Thoracic aorta (tissue), 1 donor: ENCODE measurements around a stretch of chr1.

- RAMPAGE, long total RNA, result no peak
These were observed 25.3 kb upstream of the PEF1 start for GRCh38 chr1:31669551-31670819.

- RAMPAGE, long total RNA, result no peak
These were observed 8.8 kb upstream of the COL16A1 start for GRCh38 chr1:31712490-31713203.

- RAMPAGE, long total RNA, result no peak
These were observed 32.9 kb upstream of the SPOCD1 start for GRCh38 chr1:31848674-31849177.

DNA sequence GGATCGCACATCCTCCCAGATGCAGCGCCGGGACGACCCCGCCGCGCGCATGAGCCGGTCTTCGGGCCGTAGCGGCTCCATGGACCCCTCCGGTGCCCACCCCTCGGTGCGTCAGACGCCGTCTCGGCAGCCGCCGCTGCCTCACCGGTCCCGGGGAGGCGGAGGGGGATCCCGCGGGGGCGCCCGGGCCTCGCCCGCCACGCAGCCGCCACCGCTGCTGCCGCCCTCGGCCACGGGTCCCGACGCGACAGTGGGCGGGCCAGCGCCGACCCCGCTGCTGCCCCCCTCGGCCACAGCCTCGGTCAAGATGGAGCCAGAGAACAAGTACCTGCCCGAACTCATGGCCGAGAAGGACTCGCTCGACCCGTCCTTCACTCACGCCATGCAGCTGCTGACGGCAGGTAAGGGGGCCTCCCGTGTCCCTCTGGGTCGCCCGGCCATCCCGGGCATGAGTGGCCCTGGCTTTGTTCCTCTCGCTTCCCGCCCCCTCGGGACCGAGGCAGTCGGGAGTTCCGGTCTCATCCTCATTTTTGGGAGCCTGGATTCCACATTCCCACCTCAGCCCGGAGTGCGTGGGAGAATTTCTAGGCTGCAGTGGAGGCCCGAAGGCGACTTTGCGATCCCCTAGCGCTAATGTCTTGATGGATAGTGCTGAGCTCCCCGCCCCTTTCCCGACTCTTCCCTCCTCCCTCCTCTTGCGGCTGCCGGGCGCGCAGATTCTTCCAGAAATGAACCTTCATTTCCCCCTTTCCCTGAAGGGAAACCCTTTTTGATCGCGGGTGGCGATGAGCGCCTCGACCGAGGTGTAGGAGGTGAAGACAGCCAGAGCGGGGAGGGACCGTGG, 531 bp downstream of the KHDRBS1 start:
- RAMPAGE, long total RNA, result no peak

DNA sequence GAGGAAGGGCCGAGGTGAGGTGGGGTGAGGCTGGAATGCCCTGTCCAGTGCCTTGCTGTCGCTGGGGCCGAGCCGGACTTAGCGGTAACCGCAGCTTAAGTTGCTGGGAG, 1.0 kb downstream of the KHDRBS1 start:
- RAMPAGE, long total RNA, result no peak

GRCh38 chr1:32103824-32104488, 3.9 kb upstream of the KPNA6 start:
- RAMPAGE, long total RNA, result no peak

DNA sequence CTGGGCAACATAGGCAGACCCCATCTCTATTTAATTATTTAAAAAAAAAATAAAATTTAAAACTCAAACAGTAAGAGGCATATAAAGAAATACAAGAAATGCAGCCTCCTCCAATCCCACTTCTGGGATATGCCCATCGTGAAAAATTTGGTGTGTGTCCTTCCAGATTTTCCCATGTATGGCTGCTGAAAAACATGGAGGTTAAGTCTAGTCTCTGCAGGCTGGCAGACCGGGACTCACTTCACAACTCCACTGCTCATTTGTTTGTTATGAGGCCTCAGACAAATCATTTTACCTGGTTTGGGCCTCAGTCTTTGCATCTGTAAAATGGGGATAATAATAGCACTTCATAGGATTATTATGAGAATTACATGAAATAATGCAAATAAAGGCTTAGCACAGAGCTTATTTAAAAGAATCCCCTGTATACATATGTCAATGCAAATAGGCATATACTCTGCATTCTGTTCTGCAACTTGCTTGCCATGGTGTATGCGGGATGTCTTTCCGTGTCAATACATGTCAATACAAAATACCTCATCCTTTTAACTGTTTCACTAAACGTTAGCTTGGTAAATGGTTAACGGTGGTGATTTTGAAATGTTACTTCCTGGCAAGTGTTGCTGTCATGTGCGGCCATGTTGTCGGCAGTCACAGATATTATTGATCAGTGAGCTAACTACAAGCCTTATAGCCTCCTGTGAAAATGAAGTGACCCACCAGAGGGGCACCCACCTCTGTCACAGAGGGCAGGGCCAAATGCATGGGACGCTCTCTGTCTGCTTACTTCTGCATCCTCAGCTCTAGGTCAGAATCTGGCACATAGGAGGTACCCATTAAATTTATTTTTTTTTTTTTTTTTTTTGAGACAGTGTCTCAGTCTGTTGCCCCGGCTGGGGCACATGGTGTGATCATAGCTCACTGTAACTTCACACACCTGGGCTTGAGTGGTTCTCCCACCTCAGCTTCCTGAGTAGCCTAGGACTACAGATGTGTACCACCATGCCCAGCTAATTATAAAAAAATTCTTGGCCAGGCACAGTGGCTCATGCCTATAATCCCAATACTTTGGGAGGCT, 4.2 kb downstream of the LCK start:
- RAMPAGE, long total RNA, result no peak

DNA sequence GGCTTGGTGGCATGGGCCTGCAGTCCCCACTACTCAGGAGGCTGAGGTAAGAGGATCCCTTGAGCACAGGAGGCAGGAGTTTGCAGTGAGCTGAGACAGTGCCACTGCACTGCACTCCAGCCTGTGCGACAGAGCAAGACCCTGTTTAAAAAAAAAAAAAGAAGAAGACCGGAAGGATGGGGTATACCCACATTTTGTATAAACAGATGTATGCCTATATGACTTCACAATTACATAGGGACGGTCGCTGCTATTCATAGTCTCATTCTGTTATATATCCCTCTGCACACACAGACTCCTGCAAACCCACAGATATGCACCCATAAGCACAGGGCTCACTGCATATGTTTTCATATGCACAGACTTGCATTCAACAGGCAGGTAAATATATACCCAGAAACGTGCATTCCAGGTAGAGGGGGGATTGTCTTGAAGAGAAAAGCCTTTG, 12.7 kb downstream of the LCK start:
- RAMPAGE, long total RNA, result no peak

DNA sequence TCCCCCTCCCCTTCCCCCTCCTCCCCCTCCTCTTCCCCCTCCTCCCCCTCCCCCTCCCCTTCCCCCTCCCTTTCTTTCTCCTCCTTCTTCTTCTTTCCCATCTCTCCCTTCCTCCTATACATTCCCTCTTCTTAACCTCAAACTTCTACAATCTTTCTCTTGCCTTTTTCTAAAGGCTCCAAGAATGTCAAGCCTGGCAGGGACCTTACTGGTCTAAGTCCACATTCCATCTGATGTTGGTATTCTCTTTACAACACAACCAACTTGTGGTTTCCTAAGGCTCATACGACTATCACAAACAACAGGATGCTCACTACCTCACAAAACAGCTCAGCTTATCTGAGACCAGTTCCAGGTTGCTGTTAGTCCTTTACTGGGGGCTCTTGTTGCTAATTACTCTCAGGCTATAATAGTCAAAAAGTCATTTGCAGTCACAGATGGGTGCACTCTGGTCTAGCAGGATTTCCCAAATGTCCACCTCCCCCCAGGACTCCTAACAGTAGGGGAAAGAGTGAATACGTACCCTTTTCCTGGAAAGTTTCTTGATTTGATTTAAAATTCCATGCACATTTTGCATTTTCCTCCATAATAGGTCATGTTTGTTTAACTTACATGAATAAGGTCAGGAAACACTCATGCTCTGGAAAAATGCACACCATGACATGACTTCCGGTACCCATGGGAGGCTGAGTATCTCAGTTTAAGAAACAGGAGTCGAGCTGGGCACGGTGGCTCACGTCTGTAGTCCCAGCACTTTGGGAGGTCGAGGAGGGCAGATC, 15.9 kb downstream of the LCK start:
- RAMPAGE, long total RNA, result no peak

GRCh38 chr1:32275353-32275931, 16.4 kb upstream of the HDAC1 start:
- RAMPAGE, long total RNA, result no peak

GRCh38 chr1:32321759-32322299, 14.2 kb downstream of the MARCKSL1 start:
- RAMPAGE, long total RNA, result no peak

DNA sequence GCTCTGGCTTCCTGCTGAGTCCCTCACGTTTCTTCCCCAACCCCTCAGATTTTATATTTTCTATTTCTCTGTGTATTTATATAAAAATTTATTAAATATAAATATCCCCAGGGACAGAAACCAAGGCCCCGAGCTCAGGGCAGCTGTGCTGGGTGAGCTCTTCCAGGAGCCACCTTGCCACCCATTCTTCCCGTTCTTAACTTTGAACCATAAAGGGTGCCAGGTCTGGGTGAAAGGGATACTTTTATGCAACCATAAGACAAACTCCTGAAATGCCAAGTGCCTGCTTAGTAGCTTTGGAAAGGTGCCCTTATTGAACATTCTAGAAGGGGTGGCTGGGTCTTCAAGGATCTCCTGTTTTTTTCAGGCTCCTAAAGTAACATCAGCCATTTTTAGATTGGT, 3.0 kb downstream of the MARCKSL1 start:
- RAMPAGE, long total RNA, result no peak

DNA sequence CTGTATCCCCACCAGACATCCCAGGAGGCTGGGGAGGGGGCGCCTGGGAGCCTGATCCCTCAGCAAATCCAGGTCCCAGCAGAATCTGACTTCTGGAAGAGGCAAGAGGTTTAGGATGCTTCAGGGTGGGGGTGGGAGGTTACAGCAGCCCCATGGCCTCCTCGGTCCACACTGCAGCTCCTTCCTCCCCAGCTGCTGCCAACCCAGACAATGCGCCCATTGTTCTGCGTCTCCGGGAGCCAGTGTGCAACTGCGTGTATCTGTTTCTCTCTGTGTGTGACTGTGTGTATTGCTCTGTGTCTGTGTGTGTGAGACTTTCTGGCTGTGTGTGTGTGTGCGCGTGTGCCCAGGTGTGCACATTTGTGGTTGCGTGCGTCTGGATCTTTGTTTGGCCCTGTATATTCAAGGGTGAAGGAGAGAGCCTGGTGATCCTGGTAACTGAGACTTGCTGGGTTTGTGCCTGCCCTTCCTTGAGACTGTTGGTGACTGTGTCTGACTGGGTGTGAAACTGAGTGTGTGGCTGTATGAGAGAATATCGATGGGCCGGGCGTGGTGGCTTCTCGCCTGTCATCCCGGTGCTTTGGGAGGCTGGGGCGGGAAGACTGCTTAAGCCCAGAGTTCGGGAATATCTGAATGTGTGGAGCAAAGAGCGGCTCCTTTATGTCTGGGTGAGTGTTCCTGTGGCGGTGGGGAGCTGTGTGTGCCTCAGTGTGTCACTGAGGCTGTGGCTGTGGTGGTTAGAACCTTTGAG, 2.4 kb upstream of the MARCKSL1 start:
- RAMPAGE, long total RNA, result no peak

DNA sequence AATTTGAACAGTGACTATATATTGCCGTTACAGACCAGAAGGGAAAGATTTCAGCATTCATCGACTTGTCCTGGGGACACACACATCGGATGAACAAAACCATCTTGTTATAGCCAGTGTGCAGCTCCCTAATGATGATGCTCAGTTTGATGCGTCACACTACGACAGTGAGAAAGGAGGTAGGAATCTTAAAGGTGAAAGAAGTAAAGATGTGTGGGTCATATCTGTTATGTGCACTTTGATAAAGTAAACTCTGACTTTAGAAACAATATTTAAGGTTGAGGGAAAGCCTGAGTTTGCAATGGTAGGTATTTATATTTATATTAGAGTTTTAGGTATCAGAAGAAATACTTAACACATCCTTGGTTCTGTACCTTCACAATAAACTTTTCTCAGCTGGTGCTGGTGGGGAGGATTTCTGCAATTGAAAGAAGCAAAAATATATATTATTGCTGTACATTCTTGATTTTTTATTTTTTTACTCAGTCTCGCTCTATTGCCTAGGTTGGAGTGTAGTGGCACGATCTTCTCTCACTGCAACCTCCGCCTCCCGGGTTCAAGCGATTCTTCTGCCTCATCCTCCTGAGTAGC, 6.5 kb downstream of the RBBP4 start:
- RAMPAGE, long total RNA, result no peak

DNA sequence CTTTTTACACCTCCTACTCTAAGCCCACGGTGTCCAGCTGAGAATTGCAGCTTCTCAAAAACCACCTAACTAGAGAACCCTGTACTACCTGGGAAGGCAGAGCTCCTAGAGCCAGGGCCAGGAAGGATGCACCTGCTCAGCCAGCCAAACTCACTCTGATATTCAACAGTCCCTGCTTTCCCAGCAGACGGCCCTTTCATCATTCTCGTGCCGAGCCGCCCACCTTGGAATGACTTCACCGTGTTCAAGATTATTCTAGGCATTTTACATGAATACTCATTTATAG, 2.5 kb downstream of the SYNC start:
- RAMPAGE, long total RNA, result no peak

GRCh38 chr1:32702310-32702542, 344 bp downstream of the SYNC start:
- RAMPAGE, long total RNA, result no peak

DNA sequence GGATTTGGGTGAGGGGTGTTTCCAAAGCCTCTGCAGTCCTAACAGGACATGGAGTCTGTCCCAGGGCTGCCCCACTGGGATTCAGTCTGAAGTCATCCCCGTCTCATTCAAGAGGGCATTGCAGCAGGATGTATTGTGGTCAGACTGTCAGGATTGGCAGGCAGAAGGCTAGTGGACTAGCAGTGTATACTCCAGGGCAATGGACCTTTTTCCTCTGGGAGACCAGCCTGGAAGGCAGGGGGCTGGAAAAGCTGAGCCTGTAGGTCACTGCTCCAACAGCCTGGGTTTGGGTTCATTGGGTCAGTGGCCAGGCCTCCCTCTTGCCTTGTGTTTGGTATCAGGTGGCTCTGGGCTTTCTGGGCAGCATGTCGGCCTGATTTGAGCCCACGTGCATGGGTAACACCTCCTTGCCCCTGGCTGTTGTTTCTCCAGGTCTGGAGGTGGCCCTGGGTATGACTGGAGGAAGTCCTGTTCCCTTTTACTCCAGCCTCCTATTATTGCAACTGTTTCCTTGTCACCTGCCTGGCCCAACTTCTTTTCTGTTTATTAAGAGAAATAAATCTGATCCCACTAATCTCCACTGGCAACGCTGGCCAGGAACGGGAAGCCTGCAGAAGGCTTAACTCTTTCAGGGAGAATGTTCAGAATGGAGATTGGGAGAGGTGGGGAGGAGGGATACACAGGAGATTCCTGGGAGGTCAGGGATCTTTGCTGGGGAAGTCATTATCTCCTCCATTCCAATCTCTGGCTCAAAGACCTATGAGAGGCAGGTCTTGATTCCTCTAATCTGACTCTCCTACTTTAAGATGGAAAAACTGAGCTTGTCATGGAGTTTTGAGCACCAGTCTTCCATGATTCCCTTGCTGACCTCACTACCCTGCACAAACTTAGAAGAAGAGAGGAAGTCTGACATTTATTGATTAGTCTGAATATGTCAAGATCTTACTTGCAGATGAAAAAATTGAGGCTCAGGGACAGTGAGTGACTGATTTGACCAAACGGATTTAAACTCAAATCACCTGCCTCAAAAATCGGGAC, 2.2 kb downstream of the KIAA1522 start:
- RAMPAGE, long total RNA, result no peak

DNA sequence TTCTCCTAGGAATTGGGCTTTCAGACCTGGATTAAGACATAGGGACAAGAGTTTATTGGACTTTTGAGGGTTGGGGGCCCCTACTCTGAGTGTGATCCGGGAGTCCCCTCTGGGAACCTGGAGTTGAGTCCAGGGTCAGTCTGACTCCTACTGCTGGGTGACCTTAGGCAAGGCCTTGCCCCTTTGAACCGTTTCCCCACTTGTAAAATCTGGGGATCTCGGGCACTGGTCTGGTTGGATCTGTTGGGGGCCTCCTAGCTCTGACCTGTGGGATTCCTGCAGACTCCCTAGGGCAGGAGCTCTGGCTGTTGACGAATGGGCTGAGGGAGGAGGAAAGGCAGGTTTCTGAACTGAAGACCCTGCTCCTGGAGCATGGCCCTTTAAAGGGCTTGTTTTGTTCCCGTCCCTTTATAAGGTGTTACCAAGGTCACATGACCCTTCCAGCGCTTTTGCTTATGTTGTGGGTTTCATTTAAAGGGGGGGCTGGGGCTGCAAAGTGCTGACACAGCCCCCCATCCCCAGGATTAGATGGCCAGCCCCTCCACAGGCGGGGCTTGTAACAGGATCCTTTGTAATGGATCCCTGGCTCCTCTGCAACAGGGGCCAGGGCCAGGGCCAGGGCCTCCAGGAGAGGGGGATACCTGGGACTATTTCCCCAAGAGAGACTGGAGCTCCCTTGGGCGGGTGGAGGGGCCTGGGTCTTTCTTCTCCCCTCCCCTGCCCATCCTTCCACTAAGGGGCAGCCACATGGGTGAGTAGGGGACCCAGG, 24.9 kb downstream of the KIAA1522 start:
- RAMPAGE, long total RNA, result no peak

DNA sequence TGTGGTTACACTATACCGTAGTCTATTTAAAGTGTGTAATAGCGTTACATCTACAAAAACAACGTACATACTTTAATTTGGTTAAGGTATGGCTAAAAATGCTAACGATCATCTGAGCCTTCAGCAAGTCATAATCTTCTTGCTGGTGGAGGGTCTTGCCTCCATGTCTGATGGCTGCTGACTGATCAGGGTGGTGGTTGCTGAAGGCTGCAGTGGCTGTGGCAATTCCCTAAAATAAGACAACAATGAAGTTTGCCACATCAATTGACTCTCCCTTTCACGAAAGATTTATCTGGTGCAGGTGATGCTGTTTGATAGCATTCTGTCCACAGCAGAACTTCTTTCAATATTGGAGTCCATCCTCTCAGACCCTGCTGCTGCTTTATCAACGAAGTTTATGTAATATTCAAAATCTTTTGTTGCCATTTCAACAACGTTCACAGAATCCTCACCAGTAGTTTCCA, 15.8 kb downstream of the YARS1 start:
- RAMPAGE, long total RNA, result no peak

- RAMPAGE, long total RNA, result no peak
These were observed 26.8 kb upstream of the RNF19B start for GRCh38 chr1:32991411-32991803.